ENCODE measurements around the gene REN.

DNA sequence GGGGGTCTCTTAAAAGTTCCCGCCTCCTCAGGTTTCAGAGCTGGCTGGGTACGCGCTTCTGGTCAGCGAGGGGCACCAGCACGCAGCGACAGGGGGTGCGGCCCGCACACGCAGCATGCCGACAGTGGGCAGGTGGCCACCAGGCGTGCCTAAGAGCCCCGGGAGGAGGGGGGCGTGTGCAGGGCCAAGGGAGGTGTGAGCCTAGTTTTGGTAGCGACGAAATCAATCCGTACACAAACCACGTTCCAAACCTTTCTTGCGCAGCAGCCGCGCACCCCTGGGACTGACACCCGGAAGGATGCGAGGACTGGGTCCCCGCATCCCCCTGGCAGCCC, 657 bp downstream of the ETNK2 start:
- PRO-cap, result no peak

- PRO-cap, result no peak
Measured at GRCh38 chr1:204166259-204166583, at the start of gene REN. TSS of gene REN (minus strand) at chr1:204166337.

DNA sequence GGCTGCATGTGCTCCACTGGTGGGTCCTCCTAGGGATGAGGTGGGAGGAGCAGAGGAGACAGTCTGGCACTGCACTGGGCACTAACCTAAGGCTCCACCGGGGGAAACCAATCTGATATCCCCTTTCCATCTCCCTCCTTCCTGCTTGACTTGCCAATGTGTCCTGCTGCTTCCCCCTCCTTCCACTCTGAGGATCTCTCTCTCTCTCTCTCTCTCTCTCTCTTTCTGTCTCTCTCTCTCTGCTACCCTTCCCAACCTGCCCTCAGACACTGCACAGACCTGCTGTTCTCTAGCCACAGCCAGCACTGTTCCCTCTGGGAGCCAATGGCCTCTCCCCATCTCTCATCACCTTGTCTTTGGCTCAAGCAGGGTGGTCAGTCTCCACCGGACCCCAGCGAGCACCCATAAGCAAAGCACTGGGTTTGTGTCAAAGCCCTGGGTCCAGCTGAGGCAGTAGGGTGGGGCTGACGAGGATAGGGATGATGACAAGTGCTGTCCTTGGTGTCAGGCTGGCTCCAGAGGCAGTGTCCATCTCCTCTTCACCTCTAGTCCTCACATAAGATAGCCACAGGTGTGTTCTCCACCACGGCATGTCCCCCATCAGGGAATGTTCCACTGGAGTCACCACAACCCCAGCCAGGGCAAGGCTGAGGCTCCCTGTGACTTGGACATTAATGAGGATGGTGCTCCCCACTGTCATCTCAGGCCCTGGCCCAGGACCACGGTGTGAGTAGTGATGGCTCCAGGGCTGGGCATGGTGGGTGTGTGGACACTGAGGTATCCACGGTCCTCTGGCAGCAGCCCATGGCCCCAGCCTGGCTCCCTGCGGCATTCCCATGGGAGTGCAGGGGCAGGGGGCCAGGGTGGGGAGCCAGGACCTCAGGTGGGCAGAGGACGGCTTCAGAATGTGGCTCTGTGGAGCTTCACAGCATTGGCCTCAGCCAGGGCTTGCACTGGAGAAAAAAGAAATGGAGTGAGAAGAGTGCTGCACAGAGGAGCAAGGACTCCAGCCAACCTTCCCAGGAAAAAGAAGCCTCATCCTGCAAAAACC, 8.4 kb upstream of the GOLT1A start:
- PRO-cap, result no peak

DNA sequence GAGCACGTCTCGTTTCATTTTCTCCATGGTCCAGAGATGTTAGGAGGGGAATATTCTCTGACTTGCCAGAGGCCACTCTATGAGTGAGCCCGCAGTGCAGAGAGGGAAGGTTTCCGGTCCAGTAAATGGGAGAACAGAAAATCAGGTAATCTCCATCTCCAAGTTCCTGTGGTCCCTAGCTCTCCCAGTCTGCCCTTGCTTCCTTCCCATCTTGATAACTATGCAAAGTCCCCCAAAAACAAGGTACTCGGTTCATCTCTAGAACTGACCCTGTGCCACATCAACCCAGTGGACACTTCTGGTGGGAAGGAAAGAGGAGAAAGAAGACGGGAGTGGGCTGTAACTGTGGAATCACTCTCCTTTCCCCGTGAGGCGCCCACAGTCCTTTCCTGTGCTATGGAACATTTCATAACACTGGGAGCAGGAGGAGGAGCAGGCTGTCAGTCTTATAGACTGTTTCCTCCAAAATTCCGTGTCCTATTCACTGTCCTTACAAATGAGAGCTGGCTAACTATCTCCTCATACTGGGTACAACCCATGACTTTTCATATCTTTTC, 40.8 kb downstream of the PLEKHA6 start:
- PRO-cap, result no peak

DNA sequence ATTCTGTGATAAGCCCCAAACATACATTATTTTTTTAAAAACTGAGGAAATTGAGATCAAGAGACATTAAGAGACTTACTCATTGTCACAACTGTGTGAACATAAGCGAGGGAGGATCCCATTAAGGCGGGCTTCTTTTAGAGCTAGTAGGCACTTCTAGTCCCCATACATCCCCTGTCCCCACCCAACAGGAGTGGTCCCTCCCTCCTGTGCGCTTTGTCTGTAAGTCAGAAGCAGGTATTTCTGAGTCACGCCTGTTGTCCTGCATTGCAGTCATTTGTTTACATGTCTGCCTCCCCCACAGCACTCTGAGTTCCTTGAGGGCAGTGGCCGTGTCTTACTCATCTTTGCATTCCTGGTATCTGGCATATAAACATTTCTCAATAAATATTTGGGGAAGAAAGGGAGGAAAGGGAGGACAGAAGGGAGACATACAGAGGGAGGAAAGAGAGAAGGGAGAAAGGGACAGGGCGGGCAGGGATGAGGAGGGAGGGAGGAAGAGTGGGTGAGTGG, 40.3 kb downstream of the PLEKHA6 start:
- PRO-cap, result no peak

- PRO-cap, result no peak
Measured at GRCh38 chr1:204357297-204358001, 2.3 kb downstream of the PLEKHA6 start.

GRCh38 chr1:204358585-204359117, 1.1 kb downstream of the PLEKHA6 start:
- PRO-cap, result no peak

DNA sequence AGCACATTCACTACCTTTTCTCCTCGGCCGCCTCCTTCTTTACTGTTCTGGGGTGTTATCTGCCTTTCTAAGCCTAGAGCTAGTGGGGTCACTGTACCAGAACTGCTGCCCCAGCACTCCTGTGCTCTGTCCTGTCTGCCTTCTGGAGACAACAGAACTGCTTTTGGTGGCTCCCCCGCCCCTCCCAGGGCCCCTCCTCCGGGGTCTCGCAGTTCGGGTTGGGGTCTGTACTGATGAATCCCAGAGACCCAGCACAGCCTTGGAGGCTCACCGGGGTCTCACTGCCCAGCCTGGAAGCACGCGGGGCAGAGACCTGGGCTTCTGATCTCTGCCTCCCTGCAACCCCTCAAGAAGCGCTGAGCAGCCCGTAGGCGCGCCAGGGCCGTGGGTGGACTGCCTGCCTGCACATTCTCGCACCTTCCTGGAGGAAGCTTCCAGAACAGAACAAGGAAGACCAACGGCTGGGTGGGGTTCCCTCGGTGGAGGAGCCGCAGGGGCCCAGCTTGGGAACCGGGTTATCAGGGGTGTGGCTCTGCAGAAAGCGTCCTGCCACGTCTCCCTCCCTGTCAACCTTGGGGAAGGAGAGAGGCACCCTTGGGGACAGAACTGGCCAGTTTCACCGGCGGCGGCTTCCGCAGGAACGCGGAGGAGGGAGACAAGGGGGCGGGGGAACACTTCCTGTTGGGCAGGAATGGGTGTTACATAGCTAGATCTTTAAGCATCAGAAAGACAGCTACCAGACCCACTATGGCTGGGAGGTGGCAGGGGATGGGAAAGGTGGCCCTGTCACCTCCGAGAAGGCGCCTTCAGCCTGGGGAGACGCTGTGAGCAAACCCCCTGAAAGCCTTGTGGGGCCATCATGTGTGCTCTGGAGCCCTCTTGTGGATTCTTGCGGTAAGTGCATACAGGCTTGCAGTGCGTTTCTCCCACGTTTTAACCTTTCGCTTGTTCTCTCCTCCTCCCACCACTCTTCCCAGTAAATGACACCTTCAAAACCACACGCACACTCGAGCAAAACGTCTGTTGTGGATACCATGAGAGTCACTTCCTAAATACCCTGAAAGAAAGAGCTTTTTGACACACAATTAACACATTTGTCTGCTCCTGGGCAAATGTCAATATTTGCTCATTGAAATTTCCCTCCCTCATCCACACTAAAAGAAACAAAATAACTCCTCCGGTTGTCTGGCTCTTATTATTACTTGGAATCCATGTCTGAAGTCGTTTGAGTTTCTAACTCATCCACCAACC, 3.7 kb upstream of the PLEKHA6 start:
- PRO-cap, result unidirectional peak, plus-strand start at position 437 of the sequence

DNA sequence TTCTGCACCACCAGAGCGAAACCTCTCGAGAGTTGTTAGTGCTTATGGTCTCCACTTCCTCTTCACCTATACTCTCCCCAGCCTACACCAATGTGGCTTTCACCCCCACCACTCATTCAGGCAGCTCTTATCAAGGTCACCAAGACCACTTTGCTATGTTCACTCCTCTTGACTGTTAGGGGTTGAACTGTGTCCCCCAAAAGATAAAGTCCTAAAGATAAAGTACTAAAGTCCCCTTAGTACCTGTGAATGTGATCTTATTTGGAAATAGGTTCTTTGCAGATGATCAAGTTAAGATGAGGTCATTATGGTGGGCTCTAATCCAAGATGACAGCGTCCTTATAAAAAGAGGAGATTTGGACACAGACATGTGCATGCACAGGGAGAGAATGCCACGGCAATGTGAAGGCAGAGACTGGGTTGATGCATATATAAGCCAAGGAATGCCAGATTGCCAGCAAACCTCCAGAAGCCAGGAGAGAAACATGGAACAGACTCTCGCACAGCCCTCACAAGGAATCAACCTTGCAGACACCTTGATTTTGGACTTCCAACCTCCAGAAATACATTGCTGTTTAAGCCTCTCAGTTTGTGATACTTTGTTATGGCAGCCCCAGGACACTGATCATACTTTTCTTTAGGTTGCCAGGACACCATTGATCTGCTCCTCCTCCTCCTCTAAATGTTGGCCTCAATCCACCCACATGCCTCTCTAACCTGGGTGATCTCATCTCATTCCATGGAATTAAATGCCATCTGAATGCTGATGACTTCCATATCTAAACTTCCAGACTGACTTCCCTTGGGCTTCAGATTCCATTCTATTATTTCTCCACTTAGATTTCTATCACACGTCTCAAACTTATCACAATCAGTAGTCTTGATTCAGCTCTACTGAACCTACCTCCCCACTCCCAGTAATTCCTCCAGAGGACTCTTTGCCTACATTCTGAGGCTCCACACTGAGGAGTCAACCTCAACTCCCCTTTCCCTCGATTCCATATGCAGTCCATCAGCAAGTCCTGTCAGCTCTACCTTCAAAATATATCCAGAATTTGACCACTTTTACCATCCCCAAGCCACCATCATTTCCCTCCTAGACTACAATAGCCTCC, 7.3 kb upstream of the PPP1R15B start:
- PRO-cap, result unidirectional peak, minus-strand start at position 123 of the sequence

GRCh38 chr1:204477301-204477825, 17.2 kb downstream of the PIK3C2B start:
- PRO-cap, result no peak

- PRO-cap, result bidirectional peak, plus-strand start at chr1:204494126, minus-strand start at chr1:204493956
Measured at GRCh38 chr1:204493580-204493988, 1.0 kb downstream of the PIK3C2B start.

GRCh38 chr1:204567534-204567928, 51.3 kb downstream of the MDM4 start:
- PRO-cap, result no peak

GRCh38 chr1:204684173-204685280, 1.0 kb downstream of the LRRN2 start:
- PRO-cap, result bidirectional peak, plus-strand start at chr1:204684800, minus-strand start at chr1:204684602; bidirectional peak, plus-strand start at chr1:204685050, minus-strand start at chr1:204685097

- PRO-cap, result no peak
Measured at GRCh38 chr1:204885220-204886306, 57.1 kb downstream of the NFASC start.

GRCh38 chr1:205285280-205286098, 36.1 kb downstream of the NUAK2 start:
- PRO-cap, result no peak

DNA sequence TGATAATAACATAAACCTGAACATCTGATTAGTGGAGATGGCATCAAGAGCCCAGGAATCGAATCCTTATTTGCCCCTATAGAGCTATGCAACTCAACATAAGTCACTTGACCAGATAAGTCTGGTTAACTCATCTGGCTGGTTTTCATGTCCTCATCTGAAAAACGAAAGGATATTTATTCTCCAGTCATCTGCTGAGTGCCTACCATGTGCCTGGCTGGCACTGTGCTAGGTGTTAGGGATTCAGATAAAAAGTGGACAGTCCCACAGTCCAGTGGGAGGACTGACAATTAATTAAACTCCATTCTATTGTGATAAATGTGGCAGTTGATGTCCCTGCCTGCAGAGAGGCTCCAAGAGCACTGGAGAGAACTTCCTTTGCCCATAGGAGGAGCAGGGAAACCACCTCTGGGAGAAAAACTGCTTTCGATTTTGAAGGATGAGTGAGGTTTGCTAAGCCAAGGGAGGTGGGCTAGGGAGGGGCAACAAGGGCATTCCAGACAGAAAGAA, 5.4 kb downstream of the NUAK2 start:
- PRO-cap, result no peak

DNA sequence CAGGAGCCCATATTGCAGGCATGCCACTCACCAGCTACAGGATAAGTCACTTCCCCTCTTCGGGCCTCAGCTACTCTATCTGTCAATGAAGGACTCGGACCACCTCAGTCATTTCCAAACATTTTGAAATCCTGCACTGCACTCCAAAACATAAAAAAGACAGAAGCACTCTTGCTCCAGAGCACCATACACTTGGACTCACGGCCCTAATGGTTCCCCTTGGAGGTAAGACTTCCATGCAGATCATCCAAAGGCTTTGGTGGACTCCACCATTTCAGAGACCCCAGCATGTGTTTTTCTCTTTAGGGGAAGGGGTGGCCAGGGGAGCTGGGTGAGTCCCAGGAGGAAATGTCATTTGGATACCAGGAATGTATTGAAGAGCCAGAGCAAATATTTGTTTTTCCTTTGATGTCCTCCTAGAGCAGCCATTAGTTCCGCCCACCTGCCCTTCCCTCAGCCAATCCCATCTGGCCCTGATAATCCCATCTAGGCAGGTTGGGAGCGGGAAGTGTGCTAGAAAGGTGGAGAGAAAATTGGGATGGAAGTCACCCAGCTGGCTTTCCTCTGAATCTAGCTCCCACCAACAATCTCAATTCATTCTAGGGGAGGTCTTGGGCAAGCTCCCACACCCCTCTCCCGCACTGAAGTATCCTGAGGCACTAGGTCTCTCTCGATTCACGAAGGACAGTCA, 3.0 kb downstream of the NUAK2 start:
- PRO-cap, result no peak

DNA sequence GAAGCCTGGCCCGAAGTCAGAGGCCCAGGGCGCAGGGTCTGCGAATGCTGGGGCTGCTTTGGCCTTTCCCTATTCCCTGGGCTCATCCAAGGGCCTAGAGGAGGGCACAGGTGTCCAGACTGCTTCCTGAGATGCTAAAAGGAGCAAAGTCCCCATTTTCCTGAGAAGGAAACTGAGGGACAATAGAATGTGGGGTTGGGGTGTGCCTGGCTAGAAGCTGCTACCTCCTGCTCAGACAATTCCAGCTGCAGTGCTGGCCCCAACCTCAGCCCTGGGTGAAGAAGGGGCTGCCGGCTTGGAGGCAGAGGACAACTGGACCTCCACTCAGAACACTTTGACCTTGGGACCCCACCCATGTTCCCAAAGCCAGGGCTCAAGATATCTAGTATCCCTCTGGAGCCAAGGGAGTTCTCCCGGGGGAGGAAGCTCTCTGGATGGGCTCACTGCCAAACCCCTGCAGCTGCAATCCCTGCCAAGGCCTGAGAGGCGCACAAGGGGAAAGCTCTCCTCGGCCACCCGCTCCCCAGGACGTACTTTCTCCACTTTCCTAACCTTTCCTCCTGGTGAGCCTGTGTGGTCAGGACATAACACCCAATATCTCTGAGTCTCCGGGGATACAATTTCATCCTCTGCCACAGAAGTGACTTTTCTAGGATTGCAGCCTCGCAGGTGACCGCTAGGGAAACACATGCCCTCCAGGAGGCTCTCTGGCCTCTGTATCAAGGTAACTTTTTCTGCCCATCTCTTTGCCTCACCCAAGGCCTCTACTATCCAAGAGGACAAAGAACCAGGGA, 16.8 kb upstream of the LEMD1 start:
- PRO-cap, result no peak

DNA sequence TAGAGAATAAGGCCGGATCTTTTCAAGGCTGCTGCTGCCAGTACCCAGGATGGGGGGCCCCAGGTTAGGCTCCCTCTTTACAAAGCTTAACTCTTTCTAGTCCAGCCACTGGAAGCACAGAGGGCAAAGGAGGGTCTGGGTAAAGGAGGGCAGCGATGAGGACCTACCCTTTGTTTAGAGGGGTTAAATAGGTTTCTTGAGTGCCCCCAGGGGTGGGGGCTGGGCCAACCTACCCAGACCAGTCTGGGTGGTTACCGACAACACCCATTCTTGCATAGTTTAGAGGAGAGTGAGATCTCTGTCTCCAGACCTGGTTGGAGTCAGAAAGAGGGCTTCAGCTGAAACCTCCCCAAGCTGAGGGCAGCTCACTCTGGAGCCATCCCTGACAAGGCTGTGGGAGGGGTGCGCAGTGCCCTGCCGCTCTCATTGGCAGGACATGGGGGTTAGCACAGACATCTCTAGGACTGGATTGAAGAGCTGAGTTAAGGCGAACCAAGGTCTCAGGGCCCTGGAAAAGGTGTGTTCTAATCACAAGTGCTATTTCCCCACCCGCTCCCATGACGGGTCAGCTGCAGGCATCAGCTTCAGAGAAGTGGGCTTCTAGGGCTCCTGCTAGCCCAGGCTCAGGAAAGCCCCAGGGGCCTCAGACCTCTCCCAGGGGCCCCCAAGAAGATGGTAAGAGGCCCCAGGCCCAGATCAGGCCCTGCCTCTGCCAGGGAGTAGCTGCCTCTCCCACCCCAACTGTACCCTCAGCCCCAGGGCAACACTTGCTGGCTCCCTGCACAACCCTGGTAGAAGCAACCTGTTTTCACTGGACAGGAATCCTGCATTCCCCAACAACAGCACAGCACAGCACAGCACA, 6.9 kb downstream of the BLACAT1 start:
- PRO-cap, result no peak

- PRO-cap, result no peak
Measured at GRCh38 chr1:205451109-205451758, 4.6 kb downstream of the BLACAT1 start.

All from endothelial cell (in vitro differentiated cells).